Helper T cell (primary cell): Measurements from ENCODE around the gene CABLES2.

DNA sequence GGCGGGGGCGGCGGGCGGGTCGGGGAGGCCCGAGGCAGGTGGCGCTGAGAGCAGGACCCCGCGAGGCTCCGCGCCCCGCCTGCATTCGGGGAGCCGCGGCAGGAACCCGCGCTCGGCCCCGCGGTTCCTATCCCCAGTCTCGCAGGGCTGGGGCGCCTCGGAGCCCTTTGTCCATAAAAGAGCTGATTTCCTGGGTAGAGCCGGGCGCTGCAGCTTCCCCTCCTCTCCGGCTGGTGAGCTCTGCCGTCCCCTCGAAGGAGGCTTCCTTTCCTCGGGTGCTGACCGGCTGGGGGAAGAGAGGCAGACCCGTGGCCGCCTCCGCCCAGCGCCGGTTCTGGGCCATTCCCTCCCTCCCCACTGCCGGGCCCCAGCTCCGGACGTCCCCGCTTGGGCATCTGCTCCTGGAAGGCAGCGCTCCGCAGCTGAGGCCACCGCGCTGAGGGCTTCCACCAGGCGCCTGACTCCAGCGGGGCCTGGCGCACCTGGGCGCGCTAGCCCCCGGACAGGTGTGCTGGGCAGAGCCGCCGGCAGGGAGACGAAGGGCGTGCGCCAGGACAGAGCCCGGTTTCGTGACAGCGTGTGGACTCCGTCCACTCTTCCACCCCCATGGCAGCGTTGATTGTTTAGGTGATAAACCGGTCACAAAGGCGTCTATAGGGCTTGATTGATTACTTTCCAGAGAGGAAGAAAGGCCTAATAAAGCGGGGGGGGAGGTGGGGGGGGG is 966 bp downstream of the PHACTR3 start:
- PRO-cap, 2 experiments: no peak in any of the 2 experiments

GRCh38 chr20:59826202-59826501 is 107.3 kb downstream of the SYCP2 start:
- PRO-cap, 2 experiments: no peak in any of the 2 experiments

DNA sequence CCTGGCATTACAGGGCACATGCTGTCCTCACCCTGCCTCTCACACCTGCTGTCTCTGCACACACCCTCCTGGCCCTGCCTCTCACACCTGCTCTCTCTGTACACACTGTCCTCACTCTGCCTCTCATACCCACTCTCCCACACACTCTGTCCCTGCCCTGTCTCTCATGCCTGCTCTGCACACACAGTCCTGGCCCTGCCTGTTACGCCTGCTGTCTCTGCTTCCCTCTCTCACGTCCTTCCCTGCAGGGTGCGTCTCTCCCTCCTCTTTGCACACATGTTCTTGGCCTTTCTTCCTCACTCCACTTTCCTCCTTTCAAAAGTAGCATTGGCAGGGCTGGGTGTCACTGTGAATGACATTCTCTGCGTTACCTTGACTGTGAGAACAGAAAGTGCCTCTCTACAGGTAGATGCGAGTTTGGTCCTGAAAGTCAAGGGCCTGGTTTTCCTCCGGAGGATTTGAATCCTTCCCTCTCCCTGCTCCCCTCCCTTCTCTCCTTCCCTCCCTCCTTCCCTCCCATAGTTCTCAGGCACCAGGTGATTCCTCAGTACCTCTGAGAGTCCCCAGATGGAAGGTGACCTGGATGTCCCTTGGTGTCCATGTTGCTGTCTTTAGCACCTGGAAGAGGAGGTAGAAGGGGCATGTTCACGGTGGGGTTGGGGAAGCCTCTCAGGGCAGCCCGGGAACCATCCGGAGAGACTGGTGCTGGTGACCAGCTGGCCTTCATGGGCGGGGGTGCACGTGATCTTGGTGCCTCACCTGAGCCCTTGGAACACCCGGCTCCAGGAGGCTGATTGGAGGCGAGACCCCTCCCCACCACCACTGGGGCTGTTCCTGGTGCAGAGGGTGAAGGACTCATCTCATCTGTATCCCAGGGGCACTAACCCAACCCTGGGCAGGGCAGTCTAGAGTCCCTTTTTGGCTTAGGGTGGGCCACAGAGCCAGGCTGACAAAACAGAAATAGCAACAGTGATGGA is 106.6 kb downstream of the SYCP2 start:
- PRO-cap, 2 experiments: no peak in any of the 2 experiments

DNA sequence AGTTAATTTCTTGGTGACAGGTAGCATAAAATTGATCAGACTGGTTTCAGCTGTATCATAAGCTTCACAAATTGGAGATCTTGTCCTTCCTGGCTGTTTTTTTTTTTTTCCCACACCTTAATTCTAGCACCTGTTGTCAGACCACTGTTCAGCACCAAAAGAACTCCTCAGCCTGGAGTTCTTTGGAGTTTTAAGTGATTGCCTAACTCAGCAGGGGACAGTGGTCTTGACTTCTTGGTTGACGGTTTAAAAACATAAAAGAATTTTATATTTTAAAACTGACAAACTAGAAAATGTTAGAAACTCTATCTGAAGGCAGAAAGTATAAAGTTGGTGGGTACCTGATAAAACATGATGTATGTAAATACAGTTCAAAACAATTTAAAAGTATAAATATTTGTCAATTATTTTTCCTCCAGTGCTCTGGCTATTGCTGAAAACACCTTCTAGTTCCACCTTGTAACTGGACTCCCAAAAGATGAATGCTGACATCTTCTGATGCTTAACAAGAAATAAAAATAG is 2.5 kb downstream of the PPP1R3D start:
- PRO-cap, 2 experiments: no peak in any of the 2 experiments

- PRO-cap, 2 experiments: no peak in any of the 2 experiments
Observed at GRCh38 chr20:60792353-60792782, 459.7 kb upstream of the CDH4 start.

GRCh38 chr20:61501768-61502308 is 249.8 kb downstream of the CDH4 start:
- PRO-cap, 2 experiments: no peak in any of the 2 experiments

DNA sequence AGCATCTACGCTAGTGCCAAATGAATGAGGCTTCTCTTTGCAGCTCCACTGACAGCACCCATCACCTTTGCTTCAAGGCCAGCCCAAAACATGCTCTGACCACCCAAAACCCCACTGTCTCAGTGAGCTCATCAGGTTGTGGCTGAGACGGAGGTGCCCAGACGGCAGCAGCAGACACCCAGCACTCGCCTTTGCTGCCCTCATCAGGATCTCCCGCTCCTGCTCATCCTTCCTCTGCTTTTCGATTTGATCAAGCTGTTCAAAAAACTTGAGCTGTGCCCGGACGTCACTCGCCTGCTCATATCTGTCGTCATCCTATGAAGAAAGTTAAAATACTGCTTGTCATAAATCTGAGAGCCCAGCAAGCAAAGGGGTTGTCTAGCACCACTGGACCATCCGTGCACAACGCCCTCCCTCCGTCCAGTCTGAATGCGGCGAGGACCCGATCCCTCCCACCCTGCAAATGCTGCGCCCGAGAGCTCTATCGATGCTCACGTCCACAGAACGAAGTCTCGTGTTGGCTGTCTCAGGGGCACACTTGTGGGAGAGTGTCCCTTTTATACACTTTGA is 66.8 kb downstream of the TAF4 start:
- PRO-cap, 2 experiments: no peak in any of the 2 experiments

- PRO-cap, 2 experiments: no peak in any of the 2 experiments
Observed at GRCh38 chr20:62104590-62105348, 17.5 kb upstream of the LSM14B start.

DNA sequence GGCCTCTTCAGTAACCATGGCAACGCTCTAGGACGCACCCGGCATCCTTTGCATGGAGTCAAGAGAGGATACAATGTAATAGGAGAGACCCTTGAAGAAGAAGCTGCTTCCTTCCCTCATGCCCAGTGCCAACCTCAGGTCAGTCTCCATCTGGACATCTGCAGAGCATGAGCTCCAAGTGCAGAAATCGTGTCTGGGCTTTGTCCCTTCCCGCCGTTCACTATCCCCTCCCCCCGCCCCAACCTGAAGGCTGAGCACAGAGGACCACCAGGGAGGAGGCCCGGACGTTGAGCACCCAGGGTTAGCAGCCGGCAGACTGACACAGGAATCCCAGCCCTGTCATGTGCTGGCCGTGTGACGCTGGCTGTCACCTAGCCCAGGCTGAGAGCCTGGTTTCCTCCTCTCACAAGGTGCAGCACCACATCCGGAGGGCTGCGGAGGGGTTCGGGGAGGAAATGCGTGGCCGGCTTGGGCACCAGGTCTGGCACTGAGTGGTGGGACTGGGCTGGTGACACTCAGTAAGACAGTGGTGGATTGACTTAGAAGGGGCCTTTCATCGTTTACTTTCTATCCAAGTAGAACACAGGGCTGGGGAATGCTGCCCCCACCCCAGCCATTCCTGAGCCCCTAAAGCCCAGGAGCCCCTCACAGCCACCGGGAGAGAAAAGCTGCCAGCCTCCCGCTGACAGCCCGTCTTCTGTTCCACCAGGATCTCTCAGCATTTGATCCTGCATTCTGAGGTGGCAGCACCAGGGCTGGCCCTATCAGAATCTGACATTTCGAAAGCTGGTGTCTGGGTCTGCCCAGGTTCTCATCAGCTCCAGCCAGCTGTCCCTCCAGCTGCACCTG is 4.6 kb upstream of the LSM14B start:
- PRO-cap, 2 experiments: peak in 2 of 2 experiments; most common plus-strand start position 518 of the sequence (in 2); most common minus-strand start position 309 of the sequence (in 1)

GRCh38 chr20:62135542-62136388 is 7.4 kb downstream of the PSMA7 start:
- PRO-cap, 2 experiments: no peak in any of the 2 experiments

DNA sequence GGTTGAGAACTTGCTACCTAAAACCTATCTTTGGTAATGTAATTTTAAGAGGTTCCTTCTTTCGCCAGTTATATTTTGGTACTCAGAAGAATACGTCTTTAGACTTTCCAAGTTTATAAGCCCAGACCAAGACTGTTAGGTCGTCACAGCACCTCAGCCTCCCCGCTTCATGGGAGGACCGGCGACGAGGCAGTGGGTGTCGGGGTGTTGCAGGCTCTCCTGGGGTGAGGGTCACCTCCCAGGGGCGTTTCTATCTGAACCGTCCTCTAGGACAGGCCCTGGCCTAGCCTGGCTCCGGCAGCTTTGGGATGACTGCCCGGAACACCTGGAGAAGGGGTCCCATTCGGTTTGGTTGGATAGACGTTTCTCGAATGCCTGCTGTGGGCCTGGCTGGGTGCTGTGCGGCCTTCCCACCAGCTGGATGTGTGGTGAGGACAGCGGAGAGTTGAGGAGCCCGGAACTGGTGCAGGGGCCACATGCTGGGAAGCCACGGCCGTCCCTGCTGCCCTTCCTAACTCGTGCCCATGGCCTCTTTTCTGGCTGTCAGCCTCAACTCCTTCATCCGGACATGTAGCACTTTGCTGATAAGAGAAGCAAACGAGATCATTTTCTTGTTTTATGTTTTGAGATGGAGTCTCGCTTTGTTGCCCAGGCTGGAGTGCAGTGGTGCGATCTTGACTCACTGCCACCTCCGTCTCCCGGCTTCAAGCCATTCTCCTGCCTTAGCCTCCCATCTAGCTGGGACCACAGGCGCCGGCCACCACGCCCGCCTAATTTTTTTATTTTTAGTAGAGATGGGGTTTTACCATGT is 1.1 kb downstream of the OSBPL2 start:
- PRO-cap, 2 experiments: no peak in any of the 2 experiments

- PRO-cap, 2 experiments: peak in 2 of 2 experiments; most common plus-strand start chr20:62302071 (in 2); most common minus-strand start chr20:62302759 (in 1)
Observed at GRCh38 chr20:62301721-62302880, 696 bp upstream of the ADRM1 start.

DNA sequence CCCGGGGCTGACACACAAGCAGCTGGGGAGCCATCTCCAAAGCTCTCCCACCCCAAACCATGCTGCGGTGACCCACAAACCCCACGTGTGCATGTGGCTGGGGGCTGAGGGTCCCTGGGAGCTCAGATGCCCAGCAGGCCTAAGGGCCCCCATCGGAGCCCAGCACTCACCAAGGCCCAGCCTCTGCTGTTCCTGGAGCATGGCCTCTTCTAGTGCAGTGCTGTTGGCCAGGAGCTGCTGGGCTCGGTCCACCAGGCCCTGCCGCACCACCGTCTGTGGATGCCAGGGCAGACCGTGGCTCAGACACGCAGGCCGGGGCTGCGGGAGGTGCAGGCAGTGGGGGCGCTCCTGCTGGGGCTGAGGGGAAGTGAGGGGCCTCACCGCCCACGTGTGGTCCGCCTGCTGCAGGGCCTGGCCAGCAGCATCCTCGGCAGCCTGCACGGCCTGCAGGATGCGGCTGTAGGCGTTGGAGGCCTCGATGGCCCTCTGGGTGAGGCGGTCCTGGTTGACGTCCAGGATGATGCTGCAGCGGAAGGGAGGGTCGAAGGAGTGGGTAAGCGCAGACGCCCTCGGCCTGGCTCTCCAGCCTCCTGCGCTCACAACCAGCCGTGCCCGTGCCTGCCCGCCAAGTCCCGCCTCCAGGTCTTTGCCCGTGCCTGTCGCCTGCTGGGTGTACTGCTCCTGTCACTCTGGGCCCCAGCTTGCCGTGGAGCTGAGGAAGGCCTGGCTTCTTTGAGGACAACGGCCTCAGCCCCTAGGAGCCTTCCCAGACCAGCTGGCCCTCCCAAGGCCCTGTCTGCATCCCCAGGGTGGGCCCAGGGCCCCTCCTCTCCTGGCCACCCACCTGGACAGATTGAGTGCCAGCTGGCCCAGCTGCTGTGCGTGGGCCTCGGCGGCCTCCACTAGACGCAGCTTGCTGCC is 14.0 kb downstream of the ADRM1 start:
- PRO-cap, 2 experiments: no peak in any of the 2 experiments

GRCh38 chr20:62352193-62352692 is 14.9 kb downstream of the LAMA5 start:
- PRO-cap, 2 experiments: no peak in any of the 2 experiments

- PRO-cap, 2 experiments: no peak in any of the 2 experiments
Observed at GRCh38 chr20:62388038-62389116, 1.5 kb downstream of the RPS21 start.

GRCh38 chr20:62389146-62389884 is 2.4 kb downstream of the RPS21 start:
- PRO-cap, 2 experiments: no peak in any of the 2 experiments

GRCh38 chr20:62389885-62390415 is 3.0 kb downstream of the RPS21 start:
- PRO-cap, 2 experiments: no peak in any of the 2 experiments

GRCh38 chr20:62406658-62407996 is at the start of gene CABLES2:
Gene CABLES2, minus strand, starts transcription at chr20:62407285.
- PRO-cap, 2 experiments: peak in 2 of 2 experiments; most common plus-strand start chr20:62407438 (in 1); most common minus-strand start chr20:62407280 (in 2)

DNA sequence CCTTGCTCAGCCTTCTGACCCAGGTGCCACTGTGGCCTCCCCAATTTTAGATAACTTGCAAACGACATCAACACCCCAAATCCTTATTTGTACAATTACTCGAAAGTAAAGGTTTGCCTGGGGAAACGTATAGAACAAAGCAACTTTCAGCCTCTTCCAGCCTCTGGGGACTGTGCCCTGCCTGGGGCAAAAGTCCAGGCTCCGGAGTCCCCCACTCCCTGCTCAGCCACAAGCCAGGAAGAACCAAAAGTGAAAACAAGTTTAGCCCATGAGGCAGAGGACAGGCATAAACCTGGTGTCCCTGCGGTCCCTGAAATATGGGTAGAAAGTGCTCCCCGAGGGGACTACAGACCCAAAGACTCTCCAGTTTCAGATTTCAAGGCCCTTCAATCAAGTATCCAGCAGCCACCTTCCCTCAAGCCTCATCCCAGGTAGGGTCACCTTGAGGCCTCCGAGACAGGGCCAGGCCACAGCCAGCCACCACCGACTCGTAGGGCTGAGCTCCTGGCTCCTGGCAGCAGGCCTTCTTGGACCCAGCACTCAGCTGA is 3.2 kb downstream of the GATA5 start:
- PRO-cap, 2 experiments: no peak in any of the 2 experiments

DNA sequence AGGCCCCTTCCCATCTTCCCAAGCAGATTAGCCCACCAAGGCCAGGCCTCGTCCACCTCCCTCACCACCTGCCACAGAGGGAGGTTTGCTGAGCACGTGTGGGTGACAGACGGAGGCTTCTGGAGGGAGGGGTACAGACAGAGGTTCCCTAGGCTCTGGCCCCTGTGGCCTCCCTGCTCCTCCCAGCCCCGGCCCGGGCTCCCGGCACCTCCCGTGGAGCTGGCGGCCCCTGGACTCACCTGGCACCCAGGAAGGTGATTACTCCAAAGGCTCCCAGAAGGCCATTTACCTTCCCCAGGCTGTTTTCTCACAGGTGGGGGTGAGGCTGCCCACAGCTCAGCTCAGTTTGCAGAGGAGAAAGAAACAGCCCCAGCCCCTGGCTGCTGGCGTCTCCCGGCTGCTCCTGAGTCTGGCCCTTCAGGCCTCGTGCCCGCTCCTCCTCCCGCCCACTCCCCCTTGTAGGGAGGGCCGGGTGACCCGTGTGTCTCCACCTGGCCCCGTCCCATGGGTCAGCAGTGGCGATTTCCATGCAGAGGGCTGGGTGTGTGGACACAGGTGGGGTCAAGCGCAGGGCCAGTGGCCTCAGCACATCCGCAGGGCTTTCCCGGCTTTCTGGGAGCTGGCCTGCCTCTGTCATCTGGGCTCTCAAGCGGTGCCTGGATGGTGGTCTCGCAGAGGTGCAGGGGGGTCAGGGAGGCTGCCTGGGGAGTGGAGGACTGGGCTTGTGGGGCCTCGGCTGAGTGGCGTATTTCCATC is 20.0 kb upstream of the GATA5 start:
- PRO-cap, 2 experiments: no peak in any of the 2 experiments